ENCODE measurements around the gene CFH.

DNA sequence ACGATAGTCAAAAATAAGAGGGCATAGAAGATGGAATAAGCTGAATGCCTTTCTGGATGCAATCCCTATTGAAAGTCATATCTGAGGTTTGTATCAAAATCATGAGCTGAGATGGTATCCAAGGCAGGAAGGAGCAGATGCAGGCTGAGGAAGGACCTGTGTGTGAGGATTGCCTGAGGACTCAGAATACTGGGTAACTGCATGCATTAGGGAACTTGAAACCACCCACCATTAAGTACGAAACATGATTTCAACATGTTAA is 29.6 kb upstream of the RGS1 start:
- RRBS, result no CpG with 5 or more reads among the region's 2 CpGs

GRCh38 chr1:192579090-192579735 is 3.6 kb downstream of the RGS1 start:
- RRBS, result no CpG with 5 or more reads among the region's 6 CpGs

- RRBS, result under 1% methylated on average over 35 of the region's 56 CpGs
Measured at GRCh38 chr1:192807937-192808964, 588 bp upstream of the RGS2 start.

DNA sequence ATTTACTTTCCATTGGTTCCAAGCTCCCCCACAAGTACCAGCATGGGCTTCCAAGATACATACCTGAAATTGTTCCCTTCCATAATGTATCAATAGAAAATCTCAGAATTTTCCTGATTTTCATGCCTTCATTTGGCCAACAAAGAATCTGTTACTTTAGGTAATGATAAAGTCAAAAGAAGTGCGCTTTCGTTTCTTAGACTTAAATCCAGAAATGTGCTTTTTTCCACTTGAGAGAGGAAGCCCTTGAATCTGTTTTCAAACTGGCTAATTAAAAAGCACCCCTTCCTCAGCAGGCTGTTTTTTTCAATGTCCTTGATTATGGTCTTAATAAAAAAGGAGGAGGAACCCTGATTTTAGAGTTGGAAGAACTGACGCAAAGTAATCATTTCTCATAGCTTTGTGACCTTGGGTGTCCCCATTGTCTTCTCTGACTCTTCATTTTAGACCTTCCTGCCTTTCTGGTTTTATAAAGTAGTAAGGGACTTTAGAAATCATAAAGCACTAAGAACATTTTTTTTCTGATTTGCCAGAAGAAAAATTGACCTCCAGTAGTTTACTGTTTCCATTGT is 3.9 kb downstream of the RGS2 start:
- RRBS, result no CpG with 5 or more reads among the region's 3 CpGs

GRCh38 chr1:192827163-192827675 is 18.4 kb downstream of the RGS2 start:
- RRBS, result no CpG with 5 or more reads among the region's 3 CpGs

DNA sequence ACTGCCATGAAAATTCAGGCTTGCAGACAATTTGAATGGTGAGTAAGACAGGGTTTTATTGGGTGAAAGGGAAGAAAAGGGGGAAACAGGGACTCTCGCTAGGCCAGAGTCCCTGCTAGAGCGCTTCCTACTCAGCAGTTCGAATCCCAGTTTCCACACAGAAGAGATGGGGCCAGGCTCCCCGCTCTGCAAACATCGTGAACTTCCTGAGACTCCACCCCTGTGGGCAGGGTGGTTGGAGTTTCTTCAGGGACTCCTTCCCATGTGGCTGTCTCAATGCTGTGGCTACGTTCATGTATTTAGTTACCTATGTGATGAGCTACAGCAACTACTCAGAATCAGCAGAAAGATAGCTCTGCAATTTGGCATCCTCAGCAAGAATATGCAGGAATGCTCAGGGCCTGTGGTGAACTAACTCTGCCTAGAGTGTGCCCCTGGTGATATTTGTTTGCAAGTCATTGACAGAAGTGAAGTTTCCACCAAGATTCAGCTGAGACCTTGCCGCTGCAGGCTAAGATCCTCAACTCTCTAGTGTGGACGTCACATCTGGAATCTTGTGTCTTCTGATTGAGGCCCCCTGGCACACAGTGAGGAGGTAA is 8.0 kb upstream of the GLRX2 start:
- RRBS, result no CpG with 5 or more reads among the region's 8 CpGs

DNA sequence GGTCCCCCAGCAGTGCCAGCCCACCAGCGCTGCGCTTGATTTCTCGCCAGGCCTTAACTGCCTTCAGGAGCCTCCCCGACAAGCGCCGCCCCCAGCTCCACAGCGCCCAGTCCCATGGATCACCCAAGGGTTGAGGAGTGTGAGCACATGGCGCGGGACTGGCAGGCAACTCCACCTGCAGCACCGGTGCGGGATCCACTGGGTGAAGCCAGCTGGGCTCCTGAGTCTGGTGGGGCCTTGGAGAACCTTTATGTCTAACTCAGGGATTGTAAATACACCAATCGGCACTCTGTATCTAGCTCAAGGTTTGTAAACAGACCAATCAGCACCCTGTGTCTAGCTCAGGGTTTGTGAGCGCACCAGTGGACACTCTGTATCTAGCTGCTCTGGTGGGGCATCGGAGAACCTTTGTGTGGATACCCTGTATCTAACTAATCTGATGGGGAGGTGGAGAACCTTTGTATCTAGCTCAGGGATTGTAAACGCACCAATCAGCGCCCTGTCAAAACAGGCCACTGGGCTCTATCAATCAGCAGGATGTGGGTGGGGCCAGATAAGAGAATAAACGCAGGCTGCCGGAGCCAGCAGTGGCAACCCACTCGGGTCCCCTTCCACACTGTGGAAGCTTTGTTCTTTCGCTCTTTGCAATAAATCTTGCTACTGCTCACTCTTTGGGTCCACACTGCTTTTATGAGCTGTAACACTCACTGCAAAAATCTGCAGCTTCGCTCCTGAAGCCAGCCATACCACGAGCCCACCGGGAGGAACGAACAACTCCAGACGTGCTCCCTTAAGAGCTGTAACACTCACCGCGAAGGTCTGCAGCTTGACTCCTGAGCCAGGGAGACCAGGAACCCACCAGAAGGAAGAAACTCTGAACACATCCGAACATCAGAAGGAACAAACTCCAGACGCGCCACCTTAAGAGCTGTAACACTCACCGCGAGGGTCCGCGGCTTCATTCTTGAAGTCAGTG is 1673.1 kb upstream of the B3GALT2 start:
- RRBS, result no CpG with 5 or more reads among the region's 34 CpGs

- RRBS, result no CpG with 5 or more reads among the region's 5 CpGs
Measured at GRCh38 chr1:196651683-196652275, at the start of gene CFH. TSS of gene CFH (plus strand) at chr1:196652043.

DNA sequence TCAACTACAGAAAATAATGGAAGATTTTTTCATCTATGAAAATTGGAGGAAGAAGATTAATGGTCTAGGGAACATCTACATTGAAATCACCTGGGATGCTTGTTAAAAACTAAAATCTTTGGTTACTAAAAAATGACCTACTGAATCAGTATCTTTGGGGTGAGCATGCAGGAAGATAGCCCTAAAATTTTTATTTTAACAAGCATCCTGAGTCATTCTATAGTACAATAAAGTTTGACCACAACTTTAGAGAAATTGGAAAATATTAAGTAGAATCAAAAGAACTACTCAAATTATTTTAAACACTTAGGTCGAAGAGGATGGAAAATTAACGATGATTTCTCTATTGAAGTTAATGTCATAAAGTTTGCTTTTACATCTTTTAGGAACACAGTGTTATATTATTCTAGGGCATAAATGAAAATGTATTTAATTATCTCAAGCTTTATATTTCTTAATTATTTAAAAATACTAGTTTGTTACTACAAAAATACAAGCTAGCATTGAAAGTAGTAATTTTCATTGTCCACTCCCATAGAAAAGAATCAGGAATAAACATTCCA is 25.0 kb downstream of the CFH start:
- RRBS, result no CpG with 5 or more reads among the region's 2 CpGs

DNA sequence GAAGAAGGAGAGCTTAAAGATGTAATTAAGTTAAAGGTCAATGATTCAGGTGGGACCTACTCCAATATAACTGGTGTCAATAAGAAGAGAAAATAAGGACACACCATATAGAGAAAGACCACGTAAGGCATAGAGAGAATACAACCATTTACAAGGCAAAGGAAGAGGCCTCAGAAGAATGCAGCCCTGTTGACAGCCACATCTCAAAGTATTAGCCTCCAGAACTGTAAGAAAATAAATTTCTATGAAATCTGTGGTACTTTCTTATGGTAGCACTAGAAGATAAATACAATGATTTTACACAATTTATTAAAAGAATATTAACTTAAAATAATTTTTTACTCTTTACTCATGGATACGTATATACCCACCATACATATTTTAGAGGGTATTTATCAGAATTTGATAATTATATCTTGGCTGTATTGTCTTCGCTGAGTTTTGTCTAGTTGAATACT is 1.9 kb downstream of the CFHR4 start:
- RRBS, result no CpG with 5 or more reads among the region's 3 CpGs

GRCh38 chr1:196933329-196934043 is 10.1 kb upstream of the CFHR2 start:
- RRBS, result 72% methylated on average over 7 of the region's 30 CpGs

- RRBS, result no CpG with 5 or more reads among the region's 1 CpG
Measured at GRCh38 chr1:197066316-197066627, 788 bp downstream of the F13B start.

DNA sequence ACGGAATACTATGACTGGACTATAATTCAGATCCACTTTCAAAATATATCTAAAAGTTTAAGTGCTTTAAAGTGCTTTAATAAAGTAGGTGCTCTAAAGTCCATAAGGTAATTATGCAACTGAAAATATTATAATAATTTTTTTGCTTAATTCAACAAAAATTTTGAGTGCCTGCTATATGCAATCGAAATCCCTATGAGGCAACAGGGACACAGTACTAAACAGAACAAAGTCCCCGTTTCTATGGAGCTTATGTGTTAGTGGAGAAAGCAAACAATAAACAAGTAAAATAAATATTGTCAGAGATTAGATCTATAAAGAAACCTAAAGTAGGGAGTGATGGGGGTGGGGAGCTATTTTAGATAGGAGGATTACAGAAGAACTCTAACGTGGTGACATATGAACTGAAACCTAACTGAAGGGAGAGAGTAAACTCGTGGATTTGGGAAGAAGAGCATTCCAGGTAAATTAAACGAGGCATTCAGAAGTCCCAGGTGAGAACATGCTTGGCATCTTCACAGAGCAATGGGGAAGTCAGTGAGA is 154.7 kb downstream of the DENND1B start:
- RRBS, result no CpG with 5 or more reads among the region's 6 CpGs

DNA sequence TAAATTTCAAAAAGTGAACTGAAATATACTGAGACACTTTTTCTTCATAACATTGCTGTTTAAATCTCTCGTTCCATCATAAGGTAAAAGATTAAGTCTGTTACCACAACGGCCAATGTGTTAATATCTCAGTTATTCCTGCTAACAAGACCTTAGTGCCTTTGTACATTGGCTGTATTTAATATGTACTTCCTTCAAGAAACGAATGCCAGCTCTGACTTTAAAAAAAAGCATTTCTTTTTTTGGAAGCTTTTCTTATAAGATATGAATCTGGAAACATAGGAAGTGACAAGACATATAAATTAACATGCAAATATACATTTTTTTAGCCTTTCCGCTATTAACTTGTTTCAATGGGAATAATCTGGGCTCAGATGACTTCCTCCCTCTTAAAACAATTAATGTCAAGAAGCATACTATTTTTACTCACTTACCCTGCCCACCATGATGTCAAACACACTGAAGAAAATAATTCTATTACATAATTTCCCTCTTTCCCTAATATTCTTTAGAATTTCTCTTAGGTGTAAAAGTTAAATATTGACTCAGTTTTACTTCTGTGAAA is 1.5 kb downstream of the DENND1B start:
- RRBS, result no CpG with 5 or more reads among the region's 4 CpGs

- RRBS, result no CpG with 5 or more reads among the region's 3 CpGs
Measured at GRCh38 chr1:197782801-197783283, 7.6 kb upstream of the DENND1B start.

DNA sequence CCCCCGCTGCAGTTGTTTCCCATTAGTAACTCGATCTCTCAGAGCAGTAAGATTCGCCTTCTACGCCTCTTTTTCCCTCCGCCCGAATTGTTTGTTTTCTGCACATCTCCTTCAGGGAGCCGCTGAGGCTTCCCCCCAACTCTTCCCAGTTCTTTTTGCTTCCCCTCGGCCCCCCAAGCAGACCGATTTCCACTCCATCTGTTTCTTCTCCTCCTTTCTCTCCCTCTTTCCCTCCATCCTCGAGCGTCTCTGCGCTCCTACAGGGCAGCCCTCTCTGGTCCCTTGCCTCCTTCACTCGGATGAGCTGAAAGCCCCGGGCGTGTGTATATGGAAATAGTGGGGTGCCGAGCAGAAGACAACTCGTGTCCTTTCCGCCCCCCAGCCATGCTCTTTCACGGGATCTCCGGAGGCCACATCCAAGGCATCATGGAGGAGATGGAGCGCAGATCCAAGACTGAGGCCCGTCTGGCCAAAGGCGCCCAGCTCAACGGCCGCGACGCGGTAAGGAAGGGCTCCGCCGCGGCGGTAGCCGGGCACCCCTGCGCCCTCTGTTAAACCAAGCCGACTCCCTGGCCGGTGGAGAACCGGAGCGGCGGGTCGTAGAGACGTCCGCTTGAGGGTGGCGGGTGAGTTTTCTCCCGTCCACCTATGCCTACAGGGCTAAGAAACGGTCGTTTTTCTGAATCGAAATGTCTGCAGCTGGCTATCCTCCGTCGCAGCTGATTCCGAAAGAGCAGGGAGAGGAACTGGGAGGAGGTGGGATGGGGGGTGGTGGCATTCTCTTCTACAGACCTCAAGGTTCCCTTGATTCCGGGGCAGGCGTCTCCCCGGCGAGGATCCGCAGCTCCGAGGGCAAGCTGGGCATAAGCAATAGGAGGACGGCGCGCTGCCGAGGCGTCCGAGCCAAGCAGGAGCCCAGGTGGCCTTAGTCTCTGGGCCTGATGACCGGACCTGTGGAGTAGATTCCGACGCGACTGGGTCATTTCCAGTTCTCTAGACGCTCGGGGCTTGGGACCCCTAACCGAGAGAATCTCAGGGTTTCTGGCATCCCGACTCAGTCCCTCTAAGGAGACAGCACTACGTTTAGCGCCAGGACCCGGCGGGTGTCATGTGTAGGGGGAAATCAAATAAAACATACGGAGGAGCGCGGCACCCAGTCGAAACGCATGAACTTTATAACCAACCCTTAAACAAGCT is 723 bp downstream of the LHX9 start:
- RRBS, result 56% methylated on average over 14 of the region's 79 CpGs

GRCh38 chr1:198088436-198089067 is 68.2 kb upstream of the NEK7 start:
- RRBS, result no CpG with 5 or more reads among the region's 3 CpGs

DNA sequence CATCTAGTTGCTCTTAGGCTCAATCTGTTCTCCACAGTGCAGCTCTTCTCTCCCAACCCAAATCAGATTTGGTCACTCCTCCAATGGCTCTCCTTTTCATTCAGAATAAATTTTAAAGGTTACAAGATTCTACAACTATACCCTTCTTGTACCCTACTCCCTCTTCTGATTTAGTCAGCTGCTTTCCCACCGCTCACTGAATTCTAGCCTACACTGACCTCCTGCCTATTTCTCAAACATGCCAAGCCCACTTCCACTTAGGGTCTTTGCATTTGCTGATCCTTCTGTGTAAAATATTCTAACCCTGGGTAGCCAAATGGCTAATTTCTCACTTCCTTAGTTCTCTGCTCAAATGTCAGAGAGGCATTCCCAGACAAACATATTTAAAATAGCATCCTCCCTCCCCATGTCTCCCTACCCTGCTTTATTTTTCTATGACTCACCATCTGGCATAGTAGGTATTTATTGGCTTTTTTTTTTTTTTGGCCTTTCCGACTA is 1.8 kb upstream of the NEK7 start:
- RRBS, result no CpG with 5 or more reads among the region's 2 CpGs

DNA sequence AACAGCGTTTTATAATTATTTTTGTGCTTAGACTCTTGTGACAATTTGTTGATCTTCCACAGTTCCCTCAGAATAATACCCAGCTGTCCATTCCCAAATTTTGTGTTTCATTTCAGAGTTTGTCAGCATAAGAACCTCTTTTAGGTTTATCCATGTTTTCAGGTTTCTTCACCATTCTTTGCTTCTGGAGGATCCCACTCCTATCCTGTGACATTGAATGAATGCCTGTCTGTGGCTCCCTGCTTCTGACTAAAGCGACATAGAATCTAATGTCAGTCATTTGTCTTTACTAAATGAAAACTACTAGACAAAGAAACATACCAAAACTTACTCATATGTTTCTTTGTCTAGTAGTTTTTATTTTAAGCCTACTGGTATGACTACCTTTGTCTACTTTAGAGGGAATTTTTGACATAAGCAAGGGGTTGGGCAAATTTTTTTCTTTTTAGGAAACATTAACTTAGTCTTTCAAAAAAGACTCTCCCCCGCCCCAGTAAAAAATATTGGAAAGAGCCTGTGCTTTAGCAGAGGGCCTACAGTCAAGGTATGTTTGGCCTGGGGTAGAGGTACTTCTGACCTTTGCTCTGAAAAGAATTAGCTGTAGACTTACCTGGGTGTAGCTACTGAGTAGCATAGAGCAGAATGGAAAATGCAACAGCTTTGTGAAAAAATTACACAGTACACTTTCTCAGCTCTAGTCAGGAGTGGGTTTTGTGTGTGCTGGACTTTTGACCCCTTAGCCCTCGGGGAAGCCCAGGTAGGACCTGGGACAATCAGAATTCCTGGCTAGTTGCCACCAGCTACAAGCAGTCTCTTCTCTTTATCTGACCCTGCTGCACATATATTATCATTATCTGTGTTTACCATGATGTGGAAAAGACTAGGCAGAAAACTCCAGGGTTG is 5.0 kb downstream of the NEK7 start:
- RRBS, result no CpG with 5 or more reads among the region's 4 CpGs

Data from T47D (cell line).